Ovary (tissue), 7 donors: ENCODE data around the gene GNAI3.

- PRO-cap, 7 experiments, result no peak in any of the 7 experiments
- RAMPAGE, long total RNA, 2 experiments, result no peak in any of the 2 experiments
Measured at GRCh38 chr1:109489538-109490257, 4.2 kb upstream of the CYB561D1 start.

GRCh38 chr1:109497854-109498852, 4.3 kb downstream of the CYB561D1 start:
- PRO-cap, 7 experiments, result peak in 1 of 7 experiments; most common minus-strand start chr1:109498189 (in 1)
- RAMPAGE, long total RNA, 2 experiments, result no peak in any of the 2 experiments

DNA sequence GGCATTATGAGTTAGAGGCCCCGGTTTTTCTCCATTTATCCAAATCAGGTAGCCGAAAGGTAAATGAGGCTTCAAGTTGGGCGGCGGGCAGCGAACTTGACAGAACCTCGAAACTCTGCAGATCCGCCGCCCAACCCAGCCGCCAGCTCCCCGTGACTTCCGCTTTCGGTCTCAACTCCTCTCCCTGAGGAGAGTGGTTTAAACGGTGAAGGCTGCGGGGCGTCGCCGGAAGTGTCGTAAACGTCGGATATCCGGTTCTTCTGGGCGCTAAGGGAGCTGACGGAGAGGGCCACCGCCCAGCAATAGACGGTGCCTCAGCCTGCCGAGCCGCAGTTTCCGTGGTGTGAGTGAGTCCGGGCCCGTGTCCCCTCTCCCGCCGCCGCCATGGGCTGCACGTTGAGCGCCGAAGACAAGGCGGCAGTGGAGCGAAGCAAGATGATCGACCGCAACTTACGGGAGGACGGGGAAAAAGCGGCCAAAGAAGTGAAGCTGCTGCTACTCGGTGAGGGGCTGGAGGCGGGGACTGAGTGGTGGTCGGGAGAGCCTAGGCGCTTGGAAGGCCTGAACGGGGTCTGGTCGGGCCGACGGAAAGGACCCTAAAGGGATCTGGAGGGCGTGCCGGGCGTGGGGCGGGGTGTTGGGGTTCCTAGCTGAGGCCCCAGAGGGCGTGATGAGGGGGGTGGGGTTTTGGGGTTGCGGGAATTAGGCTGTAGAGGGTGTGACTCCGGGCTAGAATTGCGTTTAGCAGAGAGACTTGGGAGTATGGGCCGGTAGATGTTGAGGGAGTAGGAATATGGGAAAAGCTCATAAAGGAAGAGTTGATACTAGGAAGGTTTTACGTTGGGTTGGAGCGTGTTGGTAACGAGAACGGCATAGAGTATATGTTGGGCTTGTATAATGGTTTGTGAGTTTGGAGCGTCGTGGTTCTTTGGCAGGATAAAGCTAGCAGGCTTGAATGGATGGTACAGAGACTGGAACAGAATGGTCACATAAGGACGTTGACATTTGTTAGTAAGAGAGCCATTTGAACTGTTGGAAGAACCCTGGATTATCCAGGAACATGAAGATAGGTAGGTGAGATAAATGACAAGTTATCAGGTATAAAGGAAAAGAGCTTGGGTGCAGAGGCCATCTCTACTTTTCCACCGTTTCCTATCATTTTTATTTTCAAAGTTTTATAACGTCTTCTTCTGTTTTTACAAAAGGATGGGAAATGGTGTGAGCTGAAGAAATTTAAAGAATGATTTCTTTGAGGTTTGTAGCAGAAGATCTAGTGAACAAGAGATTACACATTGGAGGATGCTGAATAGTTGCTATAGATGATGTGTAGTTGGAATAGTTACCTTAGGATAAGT, at the start of gene GNAI3:
Gene GNAI3, plus strand, starts transcription at position 279 of the 1,355 bp plus-strand sequence.
- PRO-cap, 7 experiments, result peak in 7 of 7 experiments; most common plus-strand start position 299 of the sequence (in 7); most common minus-strand start position 173 of the sequence (in 7)
- RAMPAGE, long total RNA, 2 experiments, result start-site peak on the plus strand in 2 of 2 experiments, centred at positions 289 to 292 of the sequence, 783 to 1,839 reads per replicate; start-site peak on the minus strand in 2 of 2 experiments, centred at positions 170 to 175 of the sequence, 51 to 70 reads per replicate

GRCh38 chr1:109602200-109602556, 17.2 kb downstream of the GNAT2 start:
- PRO-cap, 7 experiments, result no peak in any of the 7 experiments
- RAMPAGE, long total RNA, 2 experiments, result no peak in any of the 2 experiments

DNA sequence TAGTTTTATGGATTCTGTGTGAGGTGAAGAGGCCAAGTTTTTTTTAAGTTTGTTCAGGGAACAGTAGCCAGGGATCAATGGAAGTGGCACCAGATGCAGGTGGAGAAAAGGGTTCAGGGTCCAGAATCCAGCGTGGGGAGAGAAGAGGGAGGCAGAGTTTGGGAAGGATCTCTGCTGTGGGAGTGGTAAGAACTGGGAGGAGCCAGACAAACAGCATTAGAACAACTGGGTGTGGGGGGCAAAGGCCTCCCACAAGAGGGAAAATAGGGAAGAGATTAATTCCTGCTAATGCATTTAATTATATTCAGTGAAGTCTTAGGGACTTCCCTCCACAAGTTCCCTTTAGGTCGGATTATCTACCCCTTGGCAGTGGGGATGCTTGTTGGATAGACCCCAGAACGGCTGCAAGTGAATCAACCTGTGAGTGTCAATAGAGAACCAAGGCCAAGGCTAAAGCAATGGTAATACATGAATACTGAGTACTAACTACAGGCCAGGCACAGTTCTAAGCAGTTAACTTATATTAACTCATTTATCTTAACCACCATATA, 602 bp downstream of the GNAT2 start:
- PRO-cap, 7 experiments, result no peak in any of the 7 experiments
- RAMPAGE, long total RNA, 2 experiments, result no peak in any of the 2 experiments

GRCh38 chr1:109627038-109627690, 7.5 kb downstream of the AMPD2 start:
- PRO-cap, 7 experiments, result no peak in any of the 7 experiments
- RAMPAGE, long total RNA, 2 experiments, result no peak in any of the 2 experiments

- PRO-cap, 7 experiments, result no peak in any of the 7 experiments
- RAMPAGE, long total RNA, 2 experiments, result no peak in any of the 2 experiments
Measured at GRCh38 chr1:109631369-109632176, 11.9 kb downstream of the AMPD2 start.

DNA sequence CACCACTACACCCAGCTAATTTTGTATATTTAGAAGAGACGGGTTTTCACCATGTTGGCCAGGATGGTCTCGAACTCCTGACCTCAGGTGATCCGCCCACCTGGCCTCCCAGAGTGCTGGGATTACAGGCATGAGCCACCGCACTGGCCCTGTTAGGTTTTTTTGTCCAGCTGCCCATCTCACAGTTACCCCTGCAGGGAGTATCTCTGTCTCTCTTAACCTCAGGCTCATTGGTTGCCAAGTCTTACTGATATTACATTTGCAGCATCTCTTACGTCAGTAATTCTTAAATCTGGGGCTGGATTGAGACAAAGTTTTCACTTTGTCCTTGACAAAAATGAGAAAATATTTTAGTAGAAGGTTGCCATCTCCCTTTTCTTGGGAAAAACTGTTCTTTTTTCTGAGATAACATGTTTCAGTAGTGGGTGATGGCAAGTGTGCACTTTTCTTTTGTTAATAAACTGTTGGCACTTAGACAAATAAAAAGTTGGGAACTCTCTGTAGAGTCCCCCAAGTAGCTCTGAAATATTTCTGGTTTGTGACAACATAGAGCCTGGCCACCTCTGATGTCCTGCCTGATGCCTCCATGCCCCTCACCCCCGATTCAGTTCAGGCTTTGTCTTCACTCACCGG, 7.2 kb downstream of the EPS8L3 start:
- PRO-cap, 7 experiments, result peak in 3 of 7 experiments; most common plus-strand start position 334 of the sequence (in 3); most common minus-strand start position 187 of the sequence (in 1)
- RAMPAGE, long total RNA, 2 experiments, result no peak in any of the 2 experiments

DNA sequence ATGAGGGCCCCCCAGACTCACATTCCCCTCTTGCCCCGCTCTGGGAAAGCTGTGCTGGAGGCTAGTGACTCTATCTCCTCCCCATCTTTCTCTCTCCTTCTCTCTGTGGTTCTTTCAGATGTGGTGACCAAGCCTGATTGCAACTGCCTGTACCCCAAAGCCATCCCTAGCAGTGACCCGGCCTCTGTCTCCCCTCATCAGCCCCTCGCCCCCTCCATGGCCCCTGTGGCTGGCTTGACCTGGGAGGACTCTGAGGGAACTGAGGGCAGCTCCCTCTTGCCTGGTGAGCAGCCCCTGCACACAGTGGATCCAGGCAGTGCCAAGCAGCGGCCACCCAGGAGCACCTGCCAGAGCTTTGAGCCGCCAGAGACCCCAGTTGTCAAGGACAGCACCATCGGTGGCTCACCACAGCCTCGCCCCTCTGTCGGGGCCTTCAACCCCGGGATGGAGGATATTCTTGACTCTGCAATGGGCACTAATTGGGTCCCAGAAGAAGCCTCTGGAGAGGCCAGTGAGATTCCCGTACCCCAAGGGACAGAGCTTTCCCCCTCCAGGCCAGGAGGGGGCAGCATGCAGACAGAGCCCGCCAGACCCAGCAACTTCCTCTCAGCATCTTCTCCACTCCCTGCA, 12.5 kb downstream of the CSF1 start:
- PRO-cap, 7 experiments, result no peak in any of the 7 experiments
- RAMPAGE, long total RNA, 2 experiments, result no peak in any of the 2 experiments

- PRO-cap, 7 experiments, result no peak in any of the 7 experiments
- RAMPAGE, long total RNA, 2 experiments, result no peak in any of the 2 experiments
Measured at GRCh38 chr1:109929264-109929562, 18.6 kb downstream of the CSF1 start.

DNA sequence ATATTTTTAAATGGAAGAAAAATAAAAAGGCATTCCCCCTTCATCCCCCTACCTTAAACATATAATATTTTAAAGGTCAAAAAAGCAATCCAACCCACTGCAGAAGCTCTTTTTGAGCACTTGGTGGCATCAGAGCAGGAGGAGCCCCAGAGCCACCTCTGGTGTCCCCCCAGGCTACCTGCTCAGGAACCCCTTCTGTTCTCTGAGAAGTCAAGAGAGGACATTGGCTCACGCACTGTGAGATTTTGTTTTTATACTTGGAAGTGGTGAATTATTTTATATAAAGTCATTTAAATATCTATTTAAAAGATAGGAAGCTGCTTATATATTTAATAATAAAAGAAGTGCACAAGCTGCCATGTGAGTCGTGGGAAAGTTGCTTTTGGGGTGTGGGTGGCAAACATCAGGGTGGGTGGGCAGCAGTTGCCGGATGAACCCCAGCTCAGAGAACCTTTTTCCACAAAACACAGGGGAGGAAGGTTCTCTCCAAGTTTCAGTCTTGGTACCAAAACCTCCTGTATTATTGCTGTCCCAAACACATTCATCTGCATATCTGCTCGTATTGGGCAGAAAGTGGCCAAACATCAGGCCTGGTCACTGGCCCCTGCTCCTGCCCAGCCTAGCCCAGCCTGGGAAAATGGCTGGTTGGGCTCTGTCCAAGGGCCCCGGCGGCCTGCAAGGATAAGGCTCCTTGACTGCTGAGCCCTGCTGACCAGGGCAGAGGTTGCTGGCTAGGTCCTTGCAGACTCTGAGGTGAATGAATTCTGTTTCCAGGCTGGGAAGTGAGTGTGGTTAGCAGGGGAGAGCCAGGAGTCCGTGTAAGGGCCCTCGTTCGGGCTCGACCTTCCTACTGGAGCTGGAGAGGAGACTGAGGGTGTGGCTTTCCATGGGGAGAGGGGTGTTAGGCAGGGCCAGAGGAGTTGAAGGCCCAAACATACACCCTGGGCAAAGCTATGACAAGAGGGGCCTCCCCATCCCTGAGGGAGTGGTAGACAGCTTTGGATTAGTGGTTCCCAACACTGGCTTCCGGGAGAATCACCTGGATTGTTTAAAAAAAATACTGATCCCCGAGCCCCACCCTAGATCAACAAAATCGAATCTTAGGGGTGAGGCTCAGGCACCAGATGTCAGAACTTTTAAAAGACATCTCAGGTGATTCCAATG, 20.4 kb downstream of the CSF1 start:
- PRO-cap, 7 experiments, result peak in 7 of 7 experiments; most common plus-strand start position 701 of the sequence (in 7); most common minus-strand start position 495 of the sequence (in 2)
- RAMPAGE, long total RNA, 2 experiments, result no peak in any of the 2 experiments

DNA sequence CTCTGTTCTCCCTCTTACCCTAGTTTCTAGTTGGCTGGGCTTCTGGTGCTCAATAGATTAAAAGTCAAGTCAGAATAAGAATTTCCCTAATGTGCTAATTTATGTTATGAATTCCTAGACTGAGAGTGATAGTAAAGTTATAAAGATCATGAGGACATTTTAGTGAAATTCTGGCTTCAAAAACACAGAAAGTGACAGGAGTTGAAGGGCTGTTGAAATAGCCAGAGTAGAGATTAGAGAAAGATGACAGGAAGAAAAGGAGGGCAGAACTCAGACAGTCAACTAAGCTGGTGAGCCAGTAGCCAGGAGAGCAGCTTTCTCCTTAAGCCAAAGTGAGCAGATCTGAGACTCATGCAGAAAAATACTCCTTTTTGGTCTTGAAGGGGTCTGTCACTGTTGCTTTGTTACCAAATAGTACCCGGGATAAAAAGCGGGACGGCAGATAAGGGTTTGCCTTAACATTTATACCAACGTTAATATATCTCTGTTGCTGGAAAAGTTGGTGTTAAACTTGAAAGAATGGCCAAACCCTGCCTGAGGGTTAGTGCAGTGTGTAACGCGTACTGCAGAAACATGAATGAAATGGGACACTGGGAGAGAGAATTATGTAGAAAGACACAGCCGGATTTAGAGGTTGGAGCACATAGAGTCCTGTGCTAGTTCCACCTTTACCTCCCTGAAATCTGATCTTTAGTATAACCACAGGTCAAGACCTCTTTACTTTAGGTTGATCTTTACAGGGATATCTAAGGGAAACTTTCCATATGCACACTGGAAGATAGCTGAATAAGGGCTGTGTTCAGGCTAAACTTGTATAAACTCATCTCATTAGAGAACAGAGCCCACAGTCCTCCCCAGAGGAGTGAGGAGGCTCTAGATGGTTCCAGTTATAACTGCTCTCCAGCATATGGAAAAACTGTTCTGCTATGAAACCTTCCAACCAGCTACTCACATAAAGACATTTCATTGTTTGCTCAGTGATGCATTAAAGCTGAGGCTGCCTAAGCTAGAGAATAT, 12.9 kb downstream of the AHCYL1 start:
- PRO-cap, 7 experiments, result no peak in any of the 7 experiments
- RAMPAGE, long total RNA, 2 experiments, result no peak in any of the 2 experiments

- PRO-cap, 7 experiments, result peak in 7 of 7 experiments; most common plus-strand start chr1:110084738 (in 4); most common minus-strand start chr1:110084827 (in 5)
- RAMPAGE, long total RNA, 2 experiments, result no peak in any of the 2 experiments
Measured at GRCh38 chr1:110084299-110085267, 14.1 kb upstream of the ALX3 start.

DNA sequence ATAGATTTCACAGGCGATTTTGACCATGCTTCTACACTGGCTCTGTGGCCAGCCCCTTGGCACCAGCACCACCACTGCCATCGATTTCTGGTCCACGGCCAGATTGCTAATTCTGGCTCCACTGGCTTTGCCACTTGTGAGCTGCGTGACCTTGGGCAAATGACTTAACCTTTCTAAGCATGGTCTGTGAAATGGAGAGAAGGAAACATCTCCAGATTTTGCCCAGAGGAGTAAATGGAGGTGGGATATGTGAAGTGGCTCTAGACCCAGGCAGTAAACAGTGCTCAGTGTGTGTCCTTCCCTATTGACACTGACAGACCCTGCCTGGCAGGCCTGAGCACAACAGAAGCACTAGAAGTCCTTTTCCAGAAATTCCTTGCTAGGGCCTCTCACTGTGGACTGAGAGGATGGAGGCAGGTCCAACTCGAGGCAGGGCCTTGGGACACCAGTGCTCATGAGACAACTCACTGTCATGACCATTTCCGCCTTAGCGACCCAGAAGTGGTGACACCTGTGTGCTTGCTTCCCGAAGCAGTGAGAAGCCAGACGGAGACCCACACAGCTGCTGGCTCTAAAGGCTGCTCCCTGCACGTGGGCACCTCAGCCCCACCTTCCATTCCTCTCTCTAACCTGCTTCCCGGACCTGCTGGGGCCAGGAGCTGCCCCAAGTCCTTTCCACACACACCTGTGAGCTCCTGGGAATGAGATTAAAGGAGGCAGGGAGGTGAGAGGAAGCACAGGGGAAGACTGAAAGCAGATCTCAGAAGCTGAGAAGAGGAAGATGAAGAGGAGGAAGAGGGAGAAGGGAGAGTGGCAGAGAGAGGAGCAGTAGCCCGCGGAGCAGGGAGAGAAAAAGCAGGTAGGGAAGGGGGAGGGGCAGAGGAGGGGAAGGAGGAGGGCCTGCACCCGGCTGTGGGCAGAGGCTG, 33.0 kb downstream of the KCNC4 start:
- PRO-cap, 7 experiments, result no peak in any of the 7 experiments
- RAMPAGE, long total RNA, 2 experiments, result no peak in any of the 2 experiments

GRCh38 chr1:110340744-110341683, 1.8 kb downstream of the RBM15 start:
- PRO-cap, 7 experiments, result no peak in any of the 7 experiments
- RAMPAGE, long total RNA, 2 experiments, result no peak in any of the 2 experiments

GRCh38 chr1:110475869-110476184, 24.9 kb downstream of the PROK1 start:
- PRO-cap, 7 experiments, result no peak in any of the 7 experiments
- RAMPAGE, long total RNA, 2 experiments, result no peak in any of the 2 experiments

GRCh38 chr1:110555963-110557301, 37.5 kb upstream of the KCNA10 start:
- PRO-cap, 7 experiments, result no peak in any of the 7 experiments
- RAMPAGE, long total RNA, 2 experiments, result no peak in any of the 2 experiments

DNA sequence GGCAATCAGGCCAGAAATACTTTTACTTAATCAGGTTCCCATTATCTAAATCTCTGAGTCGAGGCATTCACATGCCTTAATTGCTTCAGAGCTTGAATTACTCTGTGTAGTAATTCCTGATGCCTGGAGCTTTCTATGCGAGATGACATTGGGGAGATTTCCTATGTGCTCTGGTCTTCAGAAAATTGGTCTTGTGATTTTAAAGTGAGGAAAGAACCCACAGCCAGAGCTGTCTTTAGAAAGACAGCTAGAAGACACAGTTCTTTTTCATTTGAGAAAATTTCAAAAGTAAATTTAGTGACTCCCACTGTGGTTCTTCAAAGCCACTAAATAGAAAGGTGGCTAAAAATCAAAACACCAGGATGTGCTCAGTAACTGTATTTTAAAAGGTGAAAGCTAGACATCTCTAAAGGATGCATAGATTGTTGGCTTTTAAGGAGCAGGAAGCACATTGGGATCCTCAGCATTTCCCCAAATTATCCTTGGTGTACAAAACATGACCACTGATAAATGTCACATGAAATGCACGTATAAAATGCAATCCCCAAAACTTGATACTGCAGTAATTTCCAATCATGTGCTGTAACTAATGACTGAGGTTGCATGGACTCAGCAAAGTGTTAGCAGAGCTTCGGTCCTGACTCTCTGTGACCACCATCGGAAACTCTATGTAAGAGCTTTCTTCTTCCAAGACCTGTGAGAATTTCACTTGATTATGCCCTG, 634 bp downstream of the CD53 start:
- PRO-cap, 7 experiments, result no peak in any of the 7 experiments
- RAMPAGE, long total RNA, 2 experiments, result no peak in any of the 2 experiments

- PRO-cap, 7 experiments, result no peak in any of the 7 experiments
- RAMPAGE, long total RNA, 2 experiments, result no peak in any of the 2 experiments
Measured at GRCh38 chr1:110903582-110904614, 30.9 kb downstream of the CD53 start.

- PRO-cap, 7 experiments, result peak in 1 of 7 experiments; most common plus-strand start chr1:111139886 (in 1); most common minus-strand start chr1:111139637 (in 1)
- RAMPAGE, long total RNA, 2 experiments, result start-site peak on the plus strand in 2 of 2 experiments, at chr1:111139449-111139735 at its widest, 97 to 246 reads per replicate
Measured at GRCh38 chr1:111139205-111139950, 515 bp downstream of the DRAM2 start.